ENCODE results near the genes DDX39B, LTB, PRRC2A and ZBTB12.

- PRO-cap: no peak
Observed at GRCh38 chr6:31421473-31421902, 18.1 kb downstream of the MICA start.

- PRO-cap: no peak
Observed at GRCh38 chr6:31462218-31462644, 35.7 kb upstream of the MICB start.

DNA sequence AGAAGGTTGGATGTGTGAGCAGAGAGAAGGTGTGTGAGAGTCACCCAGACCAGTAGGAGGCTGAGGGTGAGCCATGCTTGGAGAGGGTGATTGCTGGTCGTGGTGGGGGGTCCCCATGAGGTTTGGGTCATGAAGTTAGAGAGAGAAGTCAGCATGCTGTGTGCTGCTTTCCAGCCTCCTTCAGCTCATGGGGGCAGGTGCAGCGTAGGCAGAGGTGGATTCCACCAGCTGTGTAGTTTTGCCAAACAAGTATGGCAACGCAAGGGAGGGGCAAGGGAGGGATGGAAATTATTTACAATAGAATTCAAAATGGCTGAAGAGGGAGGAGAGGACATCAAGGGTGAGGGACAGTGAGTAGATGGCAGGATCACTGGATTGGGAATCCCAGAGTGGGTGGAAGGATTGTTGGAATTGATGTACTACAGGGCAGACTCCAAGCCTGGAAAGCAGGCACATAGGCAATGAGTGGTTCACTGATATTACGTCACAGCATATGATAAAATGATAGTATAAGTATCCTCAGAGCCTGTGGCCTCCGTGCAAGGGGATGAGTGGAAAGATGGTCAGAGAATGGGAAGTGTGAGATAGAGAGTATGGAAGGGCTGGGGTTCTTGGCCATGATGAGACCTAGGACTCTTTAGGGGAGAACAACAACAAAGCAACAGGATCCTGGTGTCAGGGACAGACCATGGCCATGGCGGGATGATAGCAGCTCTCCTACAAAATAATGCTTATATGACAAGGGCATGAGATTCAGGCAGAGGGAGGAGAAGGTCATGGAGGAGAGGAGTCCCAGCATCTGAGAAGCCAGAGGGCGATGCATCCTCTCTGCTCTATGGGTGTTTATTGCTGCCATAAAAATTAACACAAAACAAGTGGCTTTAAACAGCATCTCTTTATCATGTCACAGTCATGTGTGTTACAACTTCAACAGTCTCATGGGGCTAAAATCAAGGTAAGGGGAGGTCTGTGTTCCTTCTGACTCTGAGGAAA, 27.8 kb upstream of the MICB start:
- PRO-cap: no peak

DNA sequence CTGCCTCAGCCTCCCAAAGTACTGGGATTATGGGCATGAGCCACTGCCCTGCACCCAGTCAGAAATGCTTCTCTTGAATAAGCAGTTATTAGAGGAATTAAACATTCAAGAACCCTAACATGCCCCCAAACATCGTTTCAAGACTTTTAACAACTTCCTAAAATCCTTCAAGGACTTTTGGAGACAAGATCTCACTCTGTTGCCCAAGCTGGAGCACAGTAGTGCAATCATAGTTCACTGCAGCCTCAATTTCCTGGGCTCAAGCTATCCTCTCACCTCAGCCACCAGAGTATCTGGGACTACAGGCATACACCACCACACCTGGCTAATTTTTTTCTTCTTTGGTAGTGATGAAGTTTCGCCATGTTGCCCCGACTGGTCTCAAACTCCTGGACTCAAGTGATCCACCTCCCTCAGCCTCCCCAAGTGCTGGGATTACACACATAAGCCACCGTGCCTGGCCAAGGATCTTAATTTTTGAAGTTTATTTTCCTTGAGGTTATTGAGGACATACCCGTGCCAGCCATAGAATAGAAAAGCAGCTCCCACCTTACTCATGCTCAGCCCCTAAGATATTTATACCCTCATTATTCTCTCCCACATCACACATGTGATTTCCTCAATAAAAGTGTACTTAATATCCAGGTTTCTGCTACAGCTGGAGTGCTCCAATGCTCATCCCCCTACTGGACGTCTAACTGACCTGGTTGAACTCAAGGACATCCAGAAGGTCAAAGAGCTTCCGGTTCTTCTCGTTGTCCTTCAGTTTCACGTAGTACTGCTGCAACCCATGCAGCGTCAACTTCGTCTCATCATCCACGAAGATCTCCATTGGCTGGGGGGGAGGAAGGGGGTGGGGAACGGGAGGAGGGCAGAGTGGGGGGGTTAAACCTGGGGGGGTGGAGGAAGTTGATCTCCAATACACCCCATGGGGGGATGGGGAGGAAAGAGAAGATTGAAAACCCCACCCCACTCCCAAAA, 3.6 kb downstream of the MCCD1 start:
- PRO-cap: no peak

- PRO-cap: bidirectional peak, plus-strand start at chr6:31541628, minus-strand start at chr6:31541575; unidirectional peak, minus-strand start at chr6:31541753; bidirectional peak, plus-strand start at chr6:31542390, minus-strand start at chr6:31542003
Observed at GRCh38 chr6:31541457-31542163, at the start of gene DDX39B. Gene DDX39B, minus strand, starts transcription at chr6:31542003.

DNA sequence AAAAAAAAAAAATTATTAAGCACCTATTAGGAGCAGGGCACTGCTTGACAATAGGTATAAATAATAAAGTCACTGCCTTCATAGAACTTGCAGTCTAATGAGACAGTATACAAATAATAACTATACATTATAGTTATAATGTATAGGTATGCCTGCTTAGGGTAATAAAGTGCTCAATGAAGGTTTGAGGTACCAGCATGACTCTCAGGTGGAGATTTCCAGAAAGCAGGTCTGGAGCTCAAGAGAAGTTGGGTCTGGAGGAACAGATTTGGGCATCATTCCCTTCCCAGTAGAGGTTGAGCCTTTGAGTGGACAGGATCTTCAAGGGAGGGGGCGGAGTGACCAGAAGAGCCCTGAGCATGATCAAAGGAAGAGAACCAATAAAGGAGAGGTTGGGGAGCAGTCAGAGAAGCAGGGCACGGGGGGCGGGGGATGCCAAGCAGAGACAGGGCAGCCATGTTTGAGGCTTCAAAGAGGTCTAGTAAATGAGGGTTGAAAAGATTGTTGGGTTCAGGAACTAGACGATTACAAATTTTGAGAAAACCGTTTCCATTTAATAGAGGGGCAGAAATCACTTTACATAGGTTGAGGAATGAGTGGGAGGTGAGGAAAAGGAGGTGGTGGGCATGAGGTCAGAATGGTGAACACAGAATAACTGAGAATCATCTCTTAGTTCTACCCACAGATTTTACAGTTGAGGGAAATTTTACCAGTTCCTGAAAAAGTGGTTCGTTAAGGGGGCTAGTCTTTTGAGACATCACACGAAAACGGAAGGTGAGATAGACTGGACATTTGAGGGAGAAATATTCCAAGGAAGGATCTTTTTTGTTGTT, 10.2 kb upstream of the LTA start:
- PRO-cap: unidirectional peak, plus-strand start at position 246 of the sequence

DNA sequence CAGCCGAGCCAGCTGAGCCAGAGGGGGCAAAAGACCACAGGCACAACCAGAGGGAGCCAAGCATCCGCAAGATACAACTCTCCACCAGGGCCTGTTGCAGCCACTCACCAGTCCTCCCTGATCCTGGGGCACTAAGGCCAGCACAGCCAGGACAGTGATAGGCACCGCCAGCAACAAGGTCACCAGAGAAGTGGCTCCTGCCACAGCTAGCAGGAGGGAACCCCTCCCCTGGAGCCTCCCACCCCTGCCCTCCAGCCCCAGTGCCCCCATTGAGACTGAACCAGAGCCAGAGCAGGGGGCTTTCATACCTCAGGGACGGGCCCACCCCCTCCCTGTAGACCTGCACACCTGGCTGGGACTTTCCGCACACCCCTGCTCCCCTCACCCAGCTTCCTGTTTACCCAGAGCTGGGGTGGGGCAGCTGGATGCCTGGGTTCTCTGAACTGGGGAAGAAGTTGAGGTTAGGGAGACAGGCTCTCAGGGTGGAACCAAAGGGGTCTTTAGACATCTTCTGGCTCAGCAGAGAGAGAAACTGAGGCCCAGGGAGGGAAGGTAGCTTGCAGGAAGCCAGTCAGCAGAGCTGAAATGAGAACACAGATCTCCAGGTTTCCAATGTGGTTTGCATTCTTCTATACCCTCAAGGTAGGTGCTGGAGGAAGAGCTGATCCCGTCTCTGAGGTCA, at the start of gene LTB:
Gene LTB, minus strand, starts transcription at position 277 of the 682 bp plus-strand sequence.
- PRO-cap: bidirectional peak, plus-strand start at position 404 of the sequence, minus-strand start at position 192 of the sequence

GRCh38 chr6:31620488-31621125, at the start of gene PRRC2A:
Gene PRRC2A, plus strand, starts transcription at chr6:31620715.
- PRO-cap: bidirectional peak, plus-strand start at chr6:31620741, minus-strand start at chr6:31620381; bidirectional peak, plus-strand start at chr6:31621063, minus-strand start at chr6:31620987

GRCh38 chr6:31633611-31633927, 13.1 kb downstream of the PRRC2A start:
- PRO-cap: no peak

GRCh38 chr6:31652889-31653239, 403 bp upstream of the BAG6 start:
- PRO-cap: bidirectional peak, plus-strand start at chr6:31653005, minus-strand start at chr6:31652661

DNA sequence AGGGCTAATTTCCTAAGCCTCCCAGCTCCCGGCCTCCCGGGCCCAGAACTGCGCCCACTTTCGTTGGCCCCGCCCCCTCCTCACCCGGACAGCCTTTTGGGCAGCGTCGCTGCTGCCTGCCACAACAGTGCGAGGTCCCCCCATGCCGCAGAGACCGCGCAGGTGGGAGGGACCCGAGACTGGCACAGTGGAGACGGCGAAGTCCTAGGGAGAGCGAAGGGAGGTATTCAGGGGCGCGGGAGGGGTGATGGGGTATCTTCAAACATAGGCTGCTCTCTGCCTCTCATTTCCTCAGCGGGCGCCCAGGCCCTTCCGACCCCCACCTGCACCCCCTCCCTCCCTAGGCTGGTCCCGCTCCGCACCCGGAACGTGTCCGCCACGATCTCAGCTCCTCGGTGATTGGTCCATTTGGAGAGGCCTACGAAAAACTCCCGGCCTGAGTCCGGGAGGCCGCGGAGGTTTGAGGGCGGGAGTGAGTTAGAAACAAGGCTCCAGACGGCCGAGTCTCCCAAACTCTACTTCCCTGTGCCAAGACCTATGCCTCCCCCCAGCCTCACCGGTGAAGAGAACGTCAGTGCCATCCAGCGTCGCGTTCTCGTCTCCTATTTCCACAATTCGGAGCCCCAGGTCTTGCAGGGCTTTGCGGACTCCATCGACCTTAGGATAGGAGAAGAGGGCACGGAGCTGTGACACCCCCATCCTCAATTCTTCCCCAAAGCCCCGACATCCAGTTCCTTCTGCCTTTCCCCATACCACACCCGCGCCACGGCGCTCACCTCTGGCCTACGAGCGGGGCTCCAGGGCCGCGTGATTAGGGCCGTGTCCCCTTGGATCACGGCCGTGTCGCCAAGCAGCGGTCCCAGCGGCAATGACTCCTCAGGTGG, 768 bp downstream of the DDAH2 start:
- PRO-cap: no peak

GRCh38 chr6:31819448-31819826, 4.1 kb downstream of the HSPA1A start:
- PRO-cap: no peak

GRCh38 chr6:31819901-31820582, 4.7 kb downstream of the HSPA1A start:
- PRO-cap: no peak

- PRO-cap: bidirectional peak, plus-strand start at chr6:31901794, minus-strand start at chr6:31901675; bidirectional peak, plus-strand start at chr6:31902469, minus-strand start at chr6:31902079
Observed at GRCh38 chr6:31901385-31902397, at the start of gene ZBTB12. Gene ZBTB12, minus strand, starts transcription at chr6:31902086.

DNA sequence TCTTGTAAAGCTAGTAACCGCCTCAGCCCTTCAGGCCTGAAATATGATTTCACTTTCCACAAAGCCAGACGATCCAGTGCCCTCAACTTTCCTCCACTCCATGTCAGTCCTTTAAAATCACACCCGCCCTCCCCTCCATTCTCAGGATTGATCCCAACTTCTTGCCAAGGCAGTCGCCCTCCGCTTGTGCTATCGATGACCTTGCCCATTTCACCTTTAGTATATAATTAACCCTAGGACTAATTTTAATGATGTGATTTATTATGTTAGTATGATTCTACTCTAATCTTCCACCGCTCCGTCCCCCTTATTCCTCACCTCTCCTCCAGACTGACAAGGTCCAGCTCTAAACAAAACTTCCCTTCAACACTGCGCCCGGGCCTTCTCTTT, 739 bp upstream of the ZBTB12 start:
- PRO-cap: no peak

DNA sequence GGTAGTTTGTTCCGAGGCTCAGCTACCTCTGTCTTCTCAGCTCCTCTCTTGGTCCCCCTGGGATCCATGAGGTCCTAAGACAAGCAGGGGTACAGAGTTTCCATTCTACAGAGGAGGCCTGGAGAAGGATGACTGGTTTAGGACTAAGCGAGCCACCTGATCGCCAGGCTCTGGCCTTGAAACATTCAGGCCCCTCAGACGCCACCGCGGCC, 424 bp downstream of the DXO start:
- PRO-cap: unidirectional peak, plus-strand start at position 113 of the sequence

- PRO-cap: no peak
Observed at GRCh38 chr6:31978861-31979964, 2.6 kb upstream of the C4A start.

GRCh38 chr6:32087034-32088263, 21.7 kb downstream of the TNXB start:
- PRO-cap: no peak

- PRO-cap: no peak
Observed at GRCh38 chr6:32110554-32111085, 1.5 kb upstream of the TNXB start.

DNA sequence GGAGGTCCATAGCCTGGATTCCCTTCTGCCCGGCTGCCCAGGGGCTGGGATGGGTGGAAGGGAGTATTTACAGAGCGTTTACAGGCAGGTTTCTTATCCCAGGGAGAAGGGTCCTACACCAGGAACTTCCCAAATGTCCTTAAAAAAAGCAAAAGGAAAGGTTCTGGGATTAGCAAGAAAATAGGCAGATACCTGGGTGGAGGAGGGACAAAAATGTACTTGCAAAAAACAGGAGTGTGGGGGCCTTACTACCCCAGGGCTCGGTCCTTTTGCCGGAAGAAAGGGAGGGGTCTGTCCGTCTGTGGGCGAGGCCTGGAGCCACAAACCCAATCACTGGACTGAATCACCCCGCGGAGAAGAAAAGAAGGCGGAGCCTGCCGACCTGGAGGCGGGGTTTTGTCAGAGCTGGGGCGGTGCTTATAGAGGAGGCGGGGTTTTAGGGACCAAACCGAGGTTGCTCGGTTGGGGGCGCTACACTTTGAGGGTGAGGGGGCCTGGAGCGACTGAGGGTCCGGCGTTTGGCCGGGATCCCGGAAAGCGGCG, 3.2 kb downstream of the PRRT1 start:
- PRO-cap: bidirectional peak, plus-strand start at position 481 of the sequence, minus-strand start at position 262 of the sequence

Data from left colon (tissue), 1 donor.